ENCODE measurements around the gene FREM3.

- PRO-cap, 2 experiments = no peak in any of the 2 experiments
These were observed 76.3 kb upstream of the SCOC start for GRCh38 chr4:140297116-140297616.

DNA sequence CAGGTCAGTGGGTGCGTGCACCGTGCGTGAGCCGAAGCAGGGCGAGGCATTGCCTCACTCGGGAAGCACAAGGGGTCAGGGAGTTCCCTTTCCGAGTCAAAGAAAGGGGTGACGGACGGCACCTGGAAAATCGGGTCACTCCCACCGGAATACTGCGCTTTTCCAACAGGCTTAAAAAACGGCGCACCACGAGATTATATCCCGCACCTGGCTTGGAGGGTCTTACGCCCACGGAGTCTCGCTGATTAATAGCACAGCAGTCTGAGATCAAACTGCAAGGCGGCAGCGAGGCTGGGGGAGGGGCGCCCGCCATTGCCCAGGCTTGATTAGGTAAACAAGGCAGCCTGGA is 14.0 kb downstream of the CLGN start:
- PRO-cap, 2 experiments = no peak in any of the 2 experiments

- PRO-cap, 2 experiments = no peak in any of the 2 experiments
These were observed 631 bp upstream of the CLGN start for GRCh38 chr4:140428084-140428473.

GRCh38 chr4:140653579-140654162 is 84.9 kb upstream of the UCP1 start:
- PRO-cap, 2 experiments = no peak in any of the 2 experiments

DNA sequence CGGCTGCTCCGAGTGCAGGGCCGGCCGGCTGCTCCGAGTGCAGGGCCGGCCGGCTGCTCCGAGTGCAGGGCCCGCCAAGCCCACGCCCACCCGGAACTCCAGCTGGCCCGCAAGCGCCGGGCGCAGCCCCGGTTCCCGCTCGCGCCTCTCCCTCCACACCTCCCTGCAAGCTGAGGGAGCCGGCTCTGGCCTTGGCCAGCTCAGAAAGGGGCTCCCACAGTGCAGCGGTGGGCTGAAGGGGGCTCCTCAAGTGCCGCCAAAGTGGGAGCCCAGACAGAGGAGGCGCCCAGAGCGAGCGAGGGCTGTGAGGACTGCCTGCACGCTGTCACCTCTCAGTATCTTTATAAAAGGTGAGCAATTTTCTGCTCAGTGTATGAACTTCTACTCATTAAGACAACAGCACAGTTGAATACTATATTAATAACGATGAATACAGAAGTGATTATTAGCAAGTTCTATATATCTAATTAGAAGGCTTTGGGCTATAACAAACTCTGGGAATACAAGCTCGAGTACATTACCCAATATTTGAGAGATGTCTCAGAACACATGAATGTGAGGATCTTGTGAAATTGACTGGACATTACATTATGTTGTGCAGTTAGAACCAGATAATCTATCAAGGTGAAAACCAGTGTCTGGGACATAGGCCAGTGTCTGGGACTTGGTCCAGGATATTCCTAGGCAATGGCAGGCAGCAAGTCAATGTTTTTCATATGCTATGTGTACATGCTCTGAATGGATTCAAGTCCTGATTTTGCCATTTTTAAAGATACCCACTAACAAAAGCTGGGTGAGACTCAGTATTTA is 112.9 kb downstream of the ZNF330 start:
- PRO-cap, 2 experiments = no peak in any of the 2 experiments

DNA sequence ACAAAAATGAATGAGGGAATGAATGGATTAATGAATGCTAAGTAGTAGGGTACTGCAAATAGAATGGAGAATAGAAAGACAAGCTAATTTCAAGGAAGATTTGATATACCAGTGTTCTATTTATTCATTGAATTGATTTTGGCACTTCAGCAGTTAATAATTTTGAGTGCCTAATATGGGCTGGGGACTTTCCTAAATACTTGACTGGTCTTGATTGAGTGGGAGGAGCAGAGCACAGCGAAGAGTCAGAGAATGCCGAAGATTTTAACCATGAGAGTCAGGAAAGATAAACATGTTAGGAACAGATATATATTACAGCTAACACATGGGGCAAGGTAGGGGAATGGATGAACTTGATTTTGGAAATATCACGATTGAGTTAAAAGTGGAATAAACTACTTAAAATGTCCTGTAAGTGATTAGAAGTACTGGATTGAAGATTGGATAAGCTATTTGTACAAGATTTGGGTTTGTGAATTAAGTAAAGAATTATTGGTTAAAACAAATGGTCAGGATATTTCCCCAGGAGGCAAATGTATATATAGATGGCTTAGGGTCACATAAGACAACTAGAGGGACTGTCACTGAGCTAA is 10.7 kb downstream of the IL15 start:
- PRO-cap, 2 experiments = no peak in any of the 2 experiments

- PRO-cap, 2 experiments = no peak in any of the 2 experiments
These were observed 489.0 kb downstream of the IL15 start for GRCh38 chr4:142125316-142125935.

DNA sequence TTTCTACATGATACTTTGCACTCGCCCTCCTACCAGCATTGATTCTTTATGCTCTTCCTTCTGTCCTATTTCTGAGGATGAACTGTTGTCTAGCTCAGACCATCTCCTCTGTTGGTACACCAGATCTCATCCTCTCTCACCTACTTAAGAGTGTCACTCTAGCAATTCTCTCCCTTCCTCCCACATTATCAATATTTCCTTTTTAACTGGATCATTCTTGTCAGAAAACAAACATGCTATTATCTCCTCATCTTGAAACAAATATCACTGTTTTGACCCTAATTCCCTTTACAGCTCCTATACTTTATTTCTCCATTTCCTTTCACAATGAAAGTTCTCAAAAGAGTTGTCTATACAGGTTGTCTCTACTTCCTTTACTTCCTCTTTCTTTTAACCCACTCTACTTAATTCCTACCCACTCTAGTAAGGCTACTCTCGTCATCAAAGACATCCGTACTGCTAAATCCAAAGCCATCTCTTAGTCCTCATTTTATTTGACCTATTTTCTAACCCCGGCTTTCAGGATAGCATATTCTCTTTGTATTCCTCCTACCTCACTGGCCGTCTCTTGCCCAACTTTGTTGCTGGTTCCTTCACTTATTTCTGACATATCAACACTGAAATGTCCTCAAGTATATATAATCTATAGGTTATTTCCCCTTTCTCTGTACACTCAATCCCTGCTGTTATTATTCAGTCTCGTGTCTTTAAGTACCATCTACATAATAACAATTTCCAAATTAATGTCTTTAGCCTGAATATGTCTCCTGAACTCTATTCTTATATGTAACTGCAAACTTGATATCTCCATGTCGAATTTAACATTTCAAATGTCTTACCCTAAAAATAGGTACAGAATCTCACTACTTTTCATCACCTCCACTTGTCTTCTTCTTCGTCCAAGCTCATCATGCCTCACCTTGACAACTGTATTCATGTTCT is 496.4 kb downstream of the IL15 start:
- PRO-cap, 2 experiments = no peak in any of the 2 experiments

- PRO-cap, 2 experiments = no peak in any of the 2 experiments
These were observed 22.6 kb downstream of the GAB1 start for GRCh38 chr4:143359358-143359531.

GRCh38 chr4:143700553-143700852 is at the start of gene FREM3:
TSS of gene FREM3 (minus strand) at chr4:143700675.
- PRO-cap, 2 experiments = no peak in any of the 2 experiments

DNA sequence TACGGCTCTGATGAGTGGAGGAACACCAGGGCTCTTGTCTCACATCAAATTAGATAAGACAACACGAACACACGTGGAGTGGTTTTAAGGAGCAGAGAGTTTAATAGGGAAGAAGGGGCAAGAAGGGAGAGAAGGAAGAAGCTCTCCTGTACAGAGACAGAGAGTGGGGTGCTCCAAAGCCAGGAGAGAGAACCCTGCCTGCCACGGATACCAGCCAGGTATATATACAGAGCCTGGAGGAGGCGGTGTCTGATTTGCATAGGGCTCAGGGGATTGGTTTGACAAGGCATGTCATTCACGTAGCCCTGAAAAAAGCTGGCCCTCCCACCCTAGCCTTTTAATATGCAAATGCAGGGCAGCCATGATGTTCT is 198.9 kb upstream of the GYPA start:
- PRO-cap, 2 experiments = no peak in any of the 2 experiments

- PRO-cap, 2 experiments = no peak in any of the 2 experiments
These were observed 216.5 kb upstream of the GYPA start for GRCh38 chr4:144356967-144357426.

DNA sequence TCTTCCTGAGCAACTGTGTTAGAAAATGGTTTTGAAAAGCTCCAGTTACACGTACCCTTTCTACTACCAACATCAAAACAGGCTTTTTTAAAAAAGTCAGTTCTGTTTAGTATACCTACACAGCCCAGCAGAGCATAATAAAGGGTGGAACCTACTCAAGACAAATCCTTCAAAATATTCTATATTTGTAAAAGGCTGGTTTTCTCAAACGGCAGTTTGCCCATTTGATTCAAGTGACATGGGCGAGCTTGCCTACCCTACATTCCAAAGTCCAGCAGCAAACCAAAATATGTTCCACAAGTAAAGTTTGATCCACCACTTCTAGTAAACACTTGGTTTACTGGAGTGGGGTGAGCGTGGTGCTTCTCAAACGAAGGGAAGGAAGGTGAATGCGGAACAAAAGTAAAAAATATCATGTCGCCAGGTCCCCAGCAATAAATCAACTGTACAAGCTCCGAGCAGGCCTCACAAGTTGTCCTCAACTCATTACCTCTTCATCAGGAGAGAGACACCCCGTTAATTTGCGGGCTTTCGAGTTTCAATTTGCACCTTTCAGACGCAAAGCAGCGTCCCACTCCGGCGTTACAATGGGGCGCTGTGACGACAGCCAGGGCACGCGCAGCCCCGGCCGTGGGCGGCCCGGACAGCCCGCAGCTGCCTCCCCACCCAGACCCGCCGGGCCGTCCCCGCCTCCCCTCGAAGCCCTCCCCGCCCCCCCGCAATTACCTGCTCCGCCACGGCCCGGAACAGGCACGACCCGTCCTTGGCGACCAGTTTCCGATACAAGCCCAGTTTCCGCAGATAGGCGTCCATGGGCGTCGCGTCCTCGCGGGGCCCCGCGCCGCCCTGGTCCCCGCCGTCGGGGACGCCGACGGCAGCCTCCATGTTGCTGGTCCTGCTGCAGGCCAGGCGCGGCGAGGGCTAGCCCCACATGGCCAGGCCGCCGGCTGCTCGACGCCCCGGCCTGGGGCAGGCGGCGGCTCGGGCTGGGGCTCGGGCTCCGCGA is 997 bp downstream of the OTUD4 start:
- PRO-cap, 2 experiments = peak in 1 of 2 experiments; most common plus-strand start position 669 of the sequence (in 1); most common minus-strand start position 589 of the sequence (in 1)

DNA sequence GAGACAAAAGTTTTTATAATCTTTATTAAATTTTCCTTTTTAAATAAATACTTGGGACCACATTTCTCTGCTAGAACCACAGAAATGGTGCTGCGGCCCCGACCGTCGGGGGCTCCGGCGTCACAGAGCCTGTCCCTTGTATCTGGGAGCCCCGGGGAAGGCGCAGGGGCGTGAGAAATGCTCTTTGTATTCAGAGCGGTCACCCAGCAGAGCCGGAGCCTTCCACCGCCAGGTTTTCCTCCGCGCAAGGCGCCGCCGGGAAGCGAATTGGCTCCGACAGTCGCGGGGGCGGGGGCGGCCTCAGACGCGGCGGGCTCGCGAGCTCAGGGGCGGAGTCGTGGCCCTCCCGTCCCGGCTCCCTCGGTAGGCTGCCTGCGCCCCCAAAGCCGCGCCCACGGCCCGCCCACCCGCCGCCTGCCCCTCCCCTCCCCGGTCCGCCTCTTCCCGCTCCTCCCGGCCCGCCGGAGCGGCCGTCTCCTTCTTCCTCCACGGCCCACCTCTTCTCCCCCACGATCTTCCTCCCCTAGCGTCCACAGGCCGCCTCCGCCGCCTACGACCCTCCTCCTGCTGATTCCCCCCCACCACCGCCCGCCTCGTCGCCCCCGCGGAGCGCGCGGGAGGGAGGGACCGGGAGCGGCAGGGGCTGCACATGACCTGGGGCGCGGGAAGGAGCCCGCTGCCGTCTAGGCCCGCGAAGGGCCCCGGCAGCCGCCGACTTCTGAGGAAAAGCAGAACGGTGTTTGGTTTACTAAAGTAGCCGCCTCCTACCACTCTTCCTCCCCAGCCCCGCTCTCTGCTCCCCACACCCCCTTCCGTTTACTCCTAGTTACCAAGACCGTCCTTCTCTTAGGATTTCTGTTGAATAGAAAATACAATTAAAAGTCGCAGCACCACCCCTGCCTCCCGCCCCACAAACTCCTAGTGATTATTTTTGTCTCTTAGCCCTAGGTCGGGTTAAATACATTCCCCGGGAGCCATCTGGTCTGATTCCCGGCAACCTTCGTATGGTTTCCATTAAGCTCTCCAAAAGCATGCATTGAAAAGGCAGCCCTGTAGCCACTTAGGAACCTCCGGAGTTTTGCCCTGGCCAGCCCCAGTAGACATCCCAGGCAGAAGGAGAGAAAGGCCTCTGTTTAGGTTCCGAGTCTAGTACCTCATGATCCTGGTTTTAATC is 53.2 kb downstream of the C4orf51 start:
- PRO-cap, 2 experiments = peak in 2 of 2 experiments; most common plus-strand start position 442 of the sequence (in 1); most common minus-strand start position 720 of the sequence (in 2)

DNA sequence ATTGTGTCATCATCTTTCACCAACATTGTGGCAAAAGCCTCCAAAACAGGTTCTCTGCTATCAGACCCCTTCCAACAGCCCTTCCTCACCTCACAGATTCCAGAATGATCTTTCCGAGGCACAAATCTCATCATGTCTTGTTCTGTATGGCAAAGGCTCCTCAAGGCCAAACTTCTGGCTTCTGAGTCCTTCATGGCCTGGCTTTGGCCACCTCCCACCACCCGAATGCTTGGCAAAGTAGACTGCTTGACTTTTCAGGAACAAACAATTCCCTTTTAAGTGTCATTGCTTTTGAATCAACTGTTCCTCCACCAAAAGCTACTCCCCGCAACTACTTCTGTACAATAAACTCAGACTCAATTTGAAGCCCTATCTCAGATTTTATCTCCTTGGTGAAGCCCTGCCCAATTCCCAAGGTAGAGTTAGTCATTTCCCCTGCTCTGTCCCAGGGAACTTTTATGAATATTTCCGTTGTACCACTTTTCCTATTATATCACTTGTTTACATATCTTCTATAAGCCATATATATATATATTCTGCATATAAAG is 102.7 kb downstream of the C4orf51 start:
- PRO-cap, 2 experiments = no peak in any of the 2 experiments

- PRO-cap, 2 experiments = peak in 1 of 2 experiments; most common plus-strand start chr4:145937280 (in 1); most common minus-strand start chr4:145937290 (in 1)
These were observed 1.2 kb downstream of the ZNF827 start for GRCh38 chr4:145937100-145938086.

DNA sequence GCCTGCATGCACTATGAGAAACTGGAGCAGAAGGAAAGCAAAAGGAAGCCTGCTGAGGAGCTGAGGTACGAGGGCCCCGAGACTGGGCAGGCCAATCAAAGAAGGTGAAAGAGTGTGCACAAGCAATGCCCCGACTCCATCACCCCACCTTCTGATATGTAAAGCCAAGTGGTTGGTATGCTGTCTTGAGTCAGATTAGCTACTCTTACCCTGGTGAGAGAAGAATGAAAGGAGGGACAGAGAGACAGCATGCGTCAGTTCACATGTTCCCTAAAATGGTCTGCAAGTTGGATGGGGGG is 90.2 kb upstream of the ZNF827 start:
- PRO-cap, 2 experiments = no peak in any of the 2 experiments

DNA sequence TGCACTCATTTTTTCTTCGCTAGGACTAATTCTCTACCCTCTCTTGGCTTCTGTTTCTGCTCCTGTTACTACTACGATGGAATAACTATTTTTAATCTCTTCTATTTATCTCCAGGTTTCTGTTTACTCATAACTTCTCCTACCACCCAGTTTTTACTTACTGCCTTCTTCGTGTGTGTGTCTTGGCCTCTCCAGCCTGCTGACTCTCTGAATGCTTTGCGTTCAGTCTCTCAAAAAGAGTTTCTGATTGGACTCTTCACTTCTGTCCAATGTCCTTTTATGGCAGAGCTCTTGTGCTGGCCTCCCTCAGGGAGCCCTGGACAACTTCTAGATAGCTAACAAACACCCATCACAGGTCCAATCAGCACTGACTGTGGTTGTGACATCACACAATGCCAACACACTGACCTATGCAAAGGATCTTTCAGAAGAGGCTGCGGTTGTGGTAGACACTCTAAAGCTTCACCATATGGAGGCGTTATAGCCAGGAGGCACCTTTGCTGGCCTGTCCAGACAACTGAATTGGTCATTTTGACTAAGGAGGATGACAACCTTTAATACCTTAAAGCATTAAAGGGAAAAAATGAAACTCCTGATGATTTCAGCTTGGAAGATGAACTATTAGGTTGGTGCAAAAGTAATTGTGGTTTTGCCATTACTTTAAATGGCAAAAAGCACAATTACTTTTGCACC is 53.8 kb upstream of the LSM6 start:
- PRO-cap, 2 experiments = no peak in any of the 2 experiments

- PRO-cap, 2 experiments = no peak in any of the 2 experiments
These were observed 65.4 kb downstream of the EDNRA start for GRCh38 chr4:147546186-147546785.

DNA sequence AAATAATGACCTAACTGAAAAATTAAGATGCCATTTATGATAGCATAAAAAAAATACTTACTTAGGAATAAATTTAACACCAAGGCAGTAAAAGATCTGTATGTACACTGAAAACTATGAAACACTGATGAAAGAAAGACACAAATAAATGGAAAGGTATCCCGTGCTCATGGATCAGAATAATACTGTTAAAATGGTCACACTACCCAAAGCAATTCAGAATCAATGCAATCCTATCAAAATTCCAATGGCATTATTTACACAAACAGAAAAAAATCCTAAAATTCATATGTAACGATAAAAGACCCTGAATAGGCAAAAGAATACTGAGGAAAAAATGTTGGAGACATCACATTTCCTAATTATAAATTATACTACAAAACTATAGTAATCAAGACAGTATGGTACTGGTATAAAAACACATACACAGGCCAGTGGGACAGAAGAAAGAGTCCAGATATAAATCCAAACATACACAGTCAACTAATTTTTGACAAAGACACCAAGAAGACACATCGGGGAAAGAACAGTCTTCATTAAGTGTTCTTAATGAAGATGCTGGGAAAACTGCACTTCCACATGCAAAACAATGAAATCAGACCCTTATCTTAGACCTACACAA is 18.8 kb downstream of the TMEM184C start:
- PRO-cap, 2 experiments = no peak in any of the 2 experiments